Cardiac atrium fibroblast (primary cell): ENCODE measurements around the gene DNAJB6.

DNA sequence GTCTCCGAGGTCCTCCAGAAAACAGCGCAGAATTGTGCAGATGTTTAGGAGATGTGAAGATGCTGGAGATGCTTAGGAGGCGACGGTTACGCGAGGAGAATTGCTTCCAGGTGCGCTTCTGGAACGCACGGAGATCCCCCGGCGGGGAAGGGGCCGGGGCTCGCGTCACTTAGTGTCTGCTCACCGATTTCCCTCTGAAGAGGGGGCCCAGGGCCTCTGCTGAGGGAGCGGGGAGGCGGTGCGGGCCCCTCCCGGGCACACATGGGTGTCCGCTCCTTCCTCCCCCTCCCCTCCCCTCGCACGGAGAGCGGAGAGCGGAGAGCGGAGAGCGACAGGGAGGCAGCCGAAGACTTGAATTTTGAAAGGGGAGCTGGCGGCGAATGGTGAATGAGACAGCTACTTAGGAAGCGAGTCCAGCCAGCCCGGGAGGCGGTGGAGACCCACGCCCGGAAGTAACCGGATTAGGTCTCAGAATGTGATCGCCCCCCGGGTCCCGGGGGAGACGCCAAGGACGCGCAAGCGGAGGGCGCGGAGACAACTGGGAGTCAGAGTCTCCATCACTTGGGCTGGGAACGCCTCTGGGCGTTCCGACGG is 8.7 kb upstream of the EN2 start:
- RAMPAGE, long total RNA = no peak

GRCh38 chr7:155803656-155804162 is 8.6 kb downstream of the SHH start:
- RAMPAGE, long total RNA = no peak

- RAMPAGE, long total RNA = no peak
These were observed 3.0 kb downstream of the SHH start for GRCh38 chr7:155809355-155809596.

DNA sequence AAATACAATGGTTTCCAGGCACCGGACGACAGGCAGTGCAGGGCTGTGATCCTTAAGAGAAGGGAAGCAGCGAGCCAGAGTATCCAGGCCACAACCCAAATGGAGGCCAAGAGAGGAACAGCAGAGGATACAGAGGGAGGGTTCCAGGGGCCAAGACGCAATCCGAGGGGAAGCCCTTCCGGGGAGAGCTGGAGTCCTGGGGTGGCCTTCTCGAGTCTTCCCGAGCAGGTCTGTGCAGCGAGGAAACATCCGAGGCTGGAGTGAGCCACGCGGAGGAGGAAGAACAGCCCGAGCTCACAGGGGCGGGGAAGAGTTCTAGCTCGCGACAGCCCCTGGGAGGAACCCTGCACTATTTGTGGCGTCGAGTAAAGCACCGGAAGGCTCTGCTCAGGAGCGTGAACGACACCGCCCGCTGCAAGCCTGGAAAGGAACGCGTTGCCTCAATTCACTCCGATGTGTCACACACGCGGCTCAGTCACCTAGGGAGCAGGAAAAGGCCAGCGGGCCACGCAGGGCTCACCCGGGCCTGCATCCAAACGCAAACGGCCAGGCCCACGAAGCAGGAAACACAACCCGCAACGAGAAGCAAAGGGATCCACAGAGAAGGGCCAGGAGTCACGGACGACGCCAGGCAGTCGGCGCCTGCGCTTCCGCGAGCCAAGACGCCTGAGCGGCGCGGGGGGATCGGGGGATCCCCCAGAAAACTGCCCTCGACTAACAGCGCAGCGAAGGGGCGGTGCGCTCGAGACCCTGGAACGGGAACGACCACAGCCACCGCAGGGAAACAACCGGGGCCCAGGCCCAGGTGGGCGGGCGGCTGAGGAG is 833 bp upstream of the RNF32 start:
- RAMPAGE, long total RNA = no peak

GRCh38 chr7:157183349-157184233 is 44.9 kb downstream of the UBE3C start:
- RAMPAGE, long total RNA = no peak

GRCh38 chr7:157267388-157268435 is 69.1 kb upstream of the DNAJB6 start:
- RAMPAGE, long total RNA = no peak

- RAMPAGE, long total RNA = no peak
These were observed 55.4 kb upstream of the DNAJB6 start for GRCh38 chr7:157281178-157282014.

DNA sequence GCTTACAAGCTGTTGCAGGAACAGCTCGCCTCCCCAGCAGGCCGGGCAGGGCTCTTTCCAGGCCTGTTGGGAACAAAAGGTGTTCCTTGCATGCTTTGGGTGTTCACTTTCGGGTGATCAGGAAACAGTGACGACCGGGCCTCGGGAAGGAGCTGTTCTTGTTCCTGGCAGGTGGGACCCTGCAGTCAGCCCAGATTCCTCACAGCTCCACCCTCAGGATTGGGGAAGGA is 50.7 kb upstream of the DNAJB6 start:
- RAMPAGE, long total RNA = no peak

- RAMPAGE, long total RNA = no peak
These were observed at the start of gene DNAJB6 for GRCh38 chr7:157336302-157337212. DNAJB6 (plus strand) TSS chr7:157337004.

DNA sequence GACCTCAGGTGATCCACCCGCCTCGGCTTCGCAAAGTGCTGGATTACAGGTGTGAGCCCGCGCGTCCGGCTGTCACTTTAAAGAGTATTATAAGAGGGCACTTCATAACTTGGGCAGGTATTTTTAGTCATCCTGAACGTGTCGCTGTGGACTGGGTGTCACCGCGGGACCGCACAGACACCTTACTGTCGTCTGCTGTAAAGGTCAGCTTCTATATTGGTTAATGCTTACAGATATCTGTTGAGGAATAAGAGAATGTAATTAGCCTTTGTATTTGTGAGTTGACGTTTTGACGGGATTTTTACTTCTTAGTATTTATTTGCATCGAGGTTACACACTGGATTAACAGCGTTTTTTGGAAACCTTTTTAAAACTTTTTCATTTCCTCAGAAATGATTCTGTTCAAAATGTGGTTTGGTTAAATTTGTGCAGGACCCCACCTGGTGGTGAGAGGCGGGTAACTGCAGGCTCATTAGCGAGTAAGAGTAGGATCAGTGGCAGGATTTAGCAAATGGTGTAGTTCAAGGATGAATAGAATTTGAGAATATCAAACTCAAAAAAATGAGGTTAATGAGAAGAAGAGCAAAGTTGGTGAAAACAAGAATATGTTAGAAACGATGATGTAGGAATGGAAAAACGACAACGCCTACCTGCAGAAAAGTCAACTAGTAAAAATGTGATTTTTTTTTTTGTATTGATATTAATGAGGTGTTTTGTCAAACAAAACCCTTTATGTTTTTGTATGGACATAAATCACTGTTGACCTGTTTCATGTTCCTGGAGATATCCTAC is 3.2 kb downstream of the DNAJB6 start:
- RAMPAGE, long total RNA = no peak

GRCh38 chr7:157411554-157412038 is 74.8 kb downstream of the DNAJB6 start:
- RAMPAGE, long total RNA = no peak

DNA sequence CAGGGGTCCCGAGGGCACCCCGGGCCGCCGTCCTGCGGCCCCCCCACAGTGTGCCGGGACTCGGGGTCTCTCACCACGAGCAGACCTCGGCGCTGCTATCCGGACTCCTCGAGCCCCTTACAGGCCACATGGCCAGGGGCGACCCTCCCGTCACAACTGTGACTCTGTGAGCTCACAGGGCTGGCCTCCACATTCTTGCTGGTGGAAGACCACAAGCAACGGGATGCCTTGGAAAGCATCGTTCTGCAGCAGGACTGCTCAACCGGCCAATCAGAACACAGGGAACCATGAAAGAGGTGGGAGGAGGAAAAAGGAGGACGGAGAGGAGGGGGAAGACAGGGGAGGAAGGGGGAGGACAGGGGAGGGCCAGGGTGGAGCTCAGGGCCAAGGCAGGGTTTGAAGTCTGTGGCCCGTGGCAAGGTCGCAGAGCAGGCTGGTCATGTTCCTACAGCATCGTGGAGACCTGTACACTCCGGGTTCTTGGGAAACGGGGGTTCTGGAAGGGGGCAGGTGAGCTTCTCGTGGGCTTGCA is 277.1 kb downstream of the DNAJB6 start:
- RAMPAGE, long total RNA = no peak

GRCh38 chr7:157690480-157691449 is 354.0 kb downstream of the DNAJB6 start:
- RAMPAGE, long total RNA = no peak

- RAMPAGE, long total RNA = no peak
These were observed 509.4 kb downstream of the DNAJB6 start for GRCh38 chr7:157846118-157846788.

- RAMPAGE, long total RNA = no peak
These were observed 516.9 kb downstream of the DNAJB6 start for GRCh38 chr7:157853763-157854049.

DNA sequence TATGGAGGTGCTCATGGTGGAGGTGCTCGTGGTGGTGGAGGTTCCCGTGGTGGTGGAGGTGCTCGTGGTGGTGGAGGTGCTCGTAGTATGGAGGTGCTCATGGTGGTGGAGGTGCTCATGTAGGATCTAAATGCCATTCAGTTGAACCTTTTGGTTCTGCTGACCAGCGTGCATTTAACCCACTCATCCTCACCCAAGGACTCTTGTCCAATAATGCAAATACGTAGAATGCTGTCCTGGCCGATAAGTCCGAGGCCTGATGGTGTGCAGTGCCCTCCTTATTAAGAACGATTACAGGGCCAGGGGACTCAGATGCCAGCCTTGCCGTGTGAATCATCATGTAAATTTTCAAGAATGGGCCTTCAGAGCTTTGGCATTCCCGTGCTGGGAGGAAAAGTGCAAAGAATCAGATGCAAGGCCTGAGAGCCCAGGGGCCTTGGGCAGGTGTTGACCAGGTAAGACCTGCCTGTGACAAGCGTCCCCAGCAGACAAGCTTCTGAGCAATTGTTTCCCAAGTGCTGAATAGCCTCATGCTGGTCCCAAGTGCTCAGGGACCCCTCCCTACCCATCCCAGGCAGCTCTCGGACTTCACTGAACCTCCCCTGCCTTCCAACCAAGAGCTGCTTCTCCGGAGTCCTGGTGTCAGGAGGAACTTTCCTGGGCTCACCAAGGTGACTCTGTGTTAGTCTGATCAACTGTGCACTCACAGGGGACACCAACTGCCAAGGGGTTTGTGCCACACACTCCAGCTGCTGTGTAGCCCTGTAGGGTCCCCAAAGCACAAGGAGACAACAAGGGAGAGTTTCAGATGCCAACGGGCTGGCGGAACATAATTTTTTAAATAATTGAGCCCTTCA is 515.4 kb downstream of the PTPRN2 start:
- RAMPAGE, long total RNA = no peak

DNA sequence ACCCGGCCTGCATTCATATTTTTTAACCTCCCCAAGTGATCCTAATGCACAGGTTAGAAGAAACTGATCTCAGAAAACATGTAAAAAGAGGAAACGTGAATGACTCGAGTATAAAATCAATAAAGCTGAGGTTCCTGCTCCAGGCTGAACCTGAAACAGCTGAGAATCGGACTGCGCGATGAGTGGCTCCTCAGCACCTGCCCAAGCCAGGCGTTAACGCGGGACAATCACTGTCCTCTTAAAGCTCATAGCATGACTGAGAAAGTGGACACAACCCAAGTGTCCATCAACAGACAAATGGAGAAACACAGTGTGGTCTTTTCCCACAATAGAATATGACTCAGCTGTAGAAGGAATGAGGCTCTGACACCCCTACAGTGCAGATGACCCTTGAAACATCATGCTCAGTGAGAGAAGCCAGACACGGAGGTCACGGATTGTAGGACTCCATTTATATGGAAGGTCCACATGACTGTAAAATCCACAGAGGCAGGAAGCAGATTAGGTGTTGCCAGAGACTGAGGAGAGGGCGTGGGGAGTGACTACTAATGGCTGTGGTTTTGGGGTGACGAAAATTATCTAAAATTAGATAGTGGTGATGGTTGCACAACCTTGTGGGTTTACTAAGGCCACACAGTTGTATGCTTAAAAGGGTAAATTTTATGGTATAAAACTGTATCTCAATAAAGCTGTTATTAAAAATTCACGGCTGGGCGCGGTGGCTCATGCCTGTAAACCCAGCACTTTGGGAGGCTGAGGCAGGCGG is 6.0 kb upstream of the NCAPG2 start:
- RAMPAGE, long total RNA = no peak

GRCh38 chr7:158735332-158735729 is 30.7 kb upstream of the NCAPG2 start:
- RAMPAGE, long total RNA = no peak

DNA sequence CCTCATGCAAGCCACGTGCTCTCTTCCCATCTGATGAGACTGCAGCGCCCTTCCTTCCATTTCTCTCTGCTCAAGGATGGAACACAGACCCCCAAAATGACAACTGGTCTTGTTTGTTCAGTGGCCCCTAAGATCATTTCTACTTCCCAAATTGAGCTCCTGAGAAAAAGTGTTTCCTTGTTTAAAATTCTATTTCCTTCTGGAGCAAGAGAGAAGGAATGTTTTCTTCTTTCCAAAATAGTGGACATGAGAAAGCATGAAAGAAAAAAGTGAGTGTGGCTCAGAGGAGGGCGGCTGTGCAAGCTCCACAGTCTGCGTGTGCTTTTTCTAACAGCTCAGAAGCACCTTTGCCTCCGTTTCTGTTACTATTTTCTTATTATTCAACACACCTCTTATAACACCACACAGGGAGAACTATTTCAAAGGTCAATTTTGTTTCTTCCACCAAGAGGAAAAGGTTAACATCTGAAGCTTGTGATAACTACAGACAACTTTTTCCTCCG is 35.9 kb upstream of the NCAPG2 start:
- RAMPAGE, long total RNA = no peak

- RAMPAGE, long total RNA = no peak
These were observed 45.8 kb downstream of the ESYT2 start for GRCh38 chr7:158783469-158783953.